GM19239 (cell line): ENCODE measurements around the gene MYLIP.

- RRBS, result no CpG with 5 or more reads among the region's 4 CpGs
These were observed 82.8 kb downstream of the JARID2 start for GRCh38 chr6:15328340-15329454.

DNA sequence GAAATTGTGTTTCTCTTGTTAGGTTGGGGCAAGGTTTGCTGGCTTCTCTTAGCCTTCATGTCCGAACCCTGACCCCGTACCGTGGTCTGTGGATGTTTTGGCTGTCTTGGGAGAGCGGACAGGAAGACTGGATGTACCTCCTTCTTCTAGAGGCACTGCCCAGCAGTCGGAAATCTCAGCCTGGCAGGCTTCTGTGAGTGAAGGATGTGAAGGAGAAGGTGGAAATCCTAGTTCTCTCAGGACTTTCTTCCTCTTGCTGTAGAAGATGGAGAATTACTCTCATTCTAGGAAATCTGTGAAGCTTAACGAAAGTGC, 125.8 kb downstream of the JARID2 start:
- RRBS, result no CpG with 5 or more reads among the region's 6 CpGs

GRCh38 chr6:15414365-15414854, 168.5 kb downstream of the JARID2 start:
- RRBS, result no CpG with 5 or more reads among the region's 2 CpGs

DNA sequence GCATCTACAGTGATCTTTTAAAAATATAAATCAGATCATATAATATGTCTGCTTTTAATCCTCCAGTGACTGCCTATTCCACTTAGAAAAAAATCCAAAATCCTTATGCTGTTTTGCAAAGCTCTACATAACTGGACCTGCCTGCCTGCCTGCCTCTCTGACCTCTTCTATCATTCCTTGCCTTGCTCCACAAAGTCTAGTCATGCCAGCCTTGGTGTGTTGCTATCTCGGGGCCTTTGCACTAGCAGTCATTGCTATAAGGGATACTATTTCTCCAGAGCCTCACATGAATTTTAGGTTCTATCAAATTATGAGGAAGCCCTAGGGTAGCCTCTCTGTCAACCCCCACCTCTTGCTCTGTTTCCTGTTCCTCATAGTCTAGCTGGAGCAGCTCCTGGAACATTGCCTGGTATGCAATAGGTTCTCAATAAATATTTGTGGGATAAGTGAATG, 46.7 kb upstream of the DTNBP1 start:
- RRBS, result no CpG with 5 or more reads among the region's 1 CpG

DNA sequence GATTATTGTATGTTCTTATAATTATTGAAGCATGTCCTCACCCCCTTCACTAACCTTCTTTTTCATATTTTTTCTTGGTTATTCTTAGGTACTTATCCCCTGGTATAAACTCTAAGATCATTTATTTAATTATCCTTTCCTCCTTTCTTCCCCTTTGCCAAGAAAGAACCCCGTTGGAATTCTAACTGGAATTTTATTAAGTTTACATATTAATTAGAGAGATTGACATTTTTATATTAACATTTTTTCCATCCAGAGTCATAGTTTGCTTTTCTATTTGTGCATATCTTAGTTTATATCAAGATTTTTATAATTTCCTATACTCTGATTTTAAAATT, 56.9 kb upstream of the DTNBP1 start:
- RRBS, result no CpG with 5 or more reads among the region's 1 CpG

- RRBS, result 2% methylated on average over 25 of the region's 89 CpGs
These were observed at the start of gene MYLIP for GRCh38 chr6:16128976-16129839. Gene MYLIP (plus strand): TSS chr6:16129086.

- RRBS, result no CpG with 5 or more reads among the region's 6 CpGs
These were observed 2.0 kb downstream of the MYLIP start for GRCh38 chr6:16130768-16131483.

DNA sequence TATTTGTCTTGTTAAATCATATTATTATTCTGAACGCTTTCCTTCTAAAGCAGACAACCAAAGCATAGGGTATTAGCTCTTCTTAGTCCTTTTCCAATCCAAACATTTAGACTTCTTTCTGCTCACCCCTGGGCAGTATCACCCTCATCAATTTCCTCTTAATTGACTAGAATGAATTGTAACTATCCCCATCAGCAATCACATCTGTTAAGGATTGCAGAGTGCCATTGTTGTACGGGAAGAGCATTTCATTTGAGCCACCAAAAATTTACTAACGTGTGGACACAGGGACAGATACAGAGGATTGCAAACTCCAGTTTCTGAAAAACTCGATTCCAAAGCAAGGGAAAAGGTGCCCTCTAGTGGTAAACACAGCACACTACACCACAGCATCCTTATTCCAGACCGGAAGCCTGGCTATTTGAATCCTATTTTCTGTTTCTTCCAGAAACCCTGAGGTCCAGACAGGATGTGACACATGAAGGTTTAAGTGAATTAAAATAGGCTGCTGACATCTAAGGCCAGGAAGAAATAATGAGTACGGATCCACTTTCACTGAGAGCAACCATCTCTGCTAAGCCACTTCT, 31.9 kb upstream of the GMPR start:
- RRBS, result no CpG with 5 or more reads among the region's 6 CpGs

DNA sequence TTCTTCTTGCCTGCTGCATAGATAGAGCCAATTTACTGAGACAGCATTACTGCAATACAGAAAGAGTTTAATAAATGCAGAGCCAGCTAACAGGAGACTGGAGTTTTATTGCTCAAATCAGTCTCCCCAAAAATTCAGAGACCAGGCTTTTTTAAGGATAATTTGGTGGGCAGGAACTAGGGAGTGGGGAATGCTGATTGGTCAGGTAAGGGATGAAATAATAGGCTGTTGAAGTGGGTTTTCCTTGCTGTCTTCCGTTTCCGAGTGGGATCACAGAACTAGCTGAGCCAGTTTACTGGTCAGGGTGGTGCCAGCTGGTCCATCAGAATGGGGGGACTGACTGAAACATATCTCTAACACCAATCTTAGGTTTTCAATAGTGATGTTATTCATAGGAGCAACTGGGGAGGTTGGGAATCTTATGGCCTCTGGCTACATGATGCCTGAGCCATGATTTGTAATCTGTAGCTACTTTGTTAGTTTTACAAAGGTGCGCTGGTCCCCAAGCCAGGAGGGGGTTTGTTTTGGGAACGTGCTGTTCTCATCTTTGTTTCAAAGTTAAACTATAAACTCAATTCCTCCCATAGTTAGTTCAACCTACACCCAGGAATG, 2.7 kb upstream of the GMPR start:
- RRBS, result no CpG with 5 or more reads among the region's 4 CpGs

DNA sequence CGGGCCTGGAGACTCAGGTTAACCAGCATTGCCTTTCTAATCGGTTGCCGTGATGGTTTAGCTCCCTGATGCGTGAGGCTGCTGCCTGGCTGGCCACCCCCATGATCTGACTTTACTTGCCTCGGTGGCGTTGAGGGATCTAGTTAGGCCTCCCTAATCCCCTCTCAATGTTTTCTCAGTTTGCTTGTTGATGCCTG, 2.4 kb downstream of the GMPR start:
- RRBS, result no CpG with 5 or more reads among the region's 6 CpGs

DNA sequence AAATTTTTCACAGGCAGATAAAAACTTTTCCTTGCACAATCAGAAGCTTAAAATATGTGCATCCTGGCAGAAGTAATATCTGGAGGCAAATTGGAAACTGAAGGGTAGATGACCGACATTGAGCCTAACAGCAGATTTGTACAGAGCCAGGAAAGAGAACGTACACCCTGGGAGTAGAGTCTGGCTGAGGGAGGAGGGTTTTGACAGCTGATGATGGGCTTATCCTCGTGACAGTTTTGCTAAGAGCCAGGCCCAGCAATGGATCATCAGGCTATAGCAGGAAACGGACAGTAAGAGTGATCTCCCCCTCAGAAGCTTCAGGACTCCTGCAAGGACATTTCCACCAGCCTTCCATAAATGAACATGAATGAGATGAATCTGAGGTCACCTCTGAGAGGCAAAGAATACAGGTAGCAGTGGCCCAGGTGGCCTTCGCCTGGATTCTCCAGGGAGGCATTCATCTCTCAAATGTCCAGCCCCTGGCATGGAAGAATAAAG, 2.7 kb downstream of the GMPR start:
- RRBS, result no CpG with 5 or more reads among the region's 5 CpGs

DNA sequence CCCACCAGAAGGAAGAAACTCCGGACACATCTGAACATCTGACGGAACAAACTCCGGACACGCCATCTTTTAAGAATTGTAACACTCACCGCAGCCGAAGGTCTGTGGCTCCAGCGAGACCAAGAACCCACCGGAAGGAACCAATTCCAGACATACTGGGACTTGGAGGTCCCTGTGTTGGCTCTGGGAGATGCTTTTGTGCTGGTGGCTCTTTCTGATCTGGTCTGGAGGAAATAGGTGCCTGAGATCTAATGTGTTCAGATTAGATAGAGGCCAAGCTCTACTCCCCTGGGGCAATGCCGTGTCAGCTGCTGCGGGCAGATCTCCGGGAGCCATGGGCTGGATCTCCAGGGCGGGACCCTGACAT, 29.1 kb downstream of the GMPR start:
- RRBS, result 96% methylated on average over 2 of the region's 12 CpGs

DNA sequence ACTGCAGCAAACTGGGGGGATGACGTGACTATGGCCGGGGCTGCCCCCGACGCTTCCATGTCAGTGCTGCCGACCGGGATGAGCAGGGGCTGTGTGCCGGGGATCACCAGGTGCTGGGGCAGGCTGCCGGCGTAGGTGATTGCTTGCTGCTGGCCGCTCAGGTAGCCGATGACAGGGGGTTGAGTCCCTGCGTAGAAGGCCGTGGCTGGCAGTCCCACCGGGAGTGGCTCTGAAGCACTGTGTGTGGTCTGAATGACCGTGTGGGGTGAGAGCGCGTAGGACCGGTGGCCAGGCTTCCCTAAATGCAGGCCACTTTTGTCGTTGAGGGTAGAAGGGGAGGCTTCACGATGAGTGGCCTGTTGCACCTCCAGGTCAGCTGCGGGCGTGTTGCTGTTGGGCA, 88.4 kb downstream of the GMPR start:
- RRBS, result 97% methylated on average over 15 of the region's 22 CpGs

DNA sequence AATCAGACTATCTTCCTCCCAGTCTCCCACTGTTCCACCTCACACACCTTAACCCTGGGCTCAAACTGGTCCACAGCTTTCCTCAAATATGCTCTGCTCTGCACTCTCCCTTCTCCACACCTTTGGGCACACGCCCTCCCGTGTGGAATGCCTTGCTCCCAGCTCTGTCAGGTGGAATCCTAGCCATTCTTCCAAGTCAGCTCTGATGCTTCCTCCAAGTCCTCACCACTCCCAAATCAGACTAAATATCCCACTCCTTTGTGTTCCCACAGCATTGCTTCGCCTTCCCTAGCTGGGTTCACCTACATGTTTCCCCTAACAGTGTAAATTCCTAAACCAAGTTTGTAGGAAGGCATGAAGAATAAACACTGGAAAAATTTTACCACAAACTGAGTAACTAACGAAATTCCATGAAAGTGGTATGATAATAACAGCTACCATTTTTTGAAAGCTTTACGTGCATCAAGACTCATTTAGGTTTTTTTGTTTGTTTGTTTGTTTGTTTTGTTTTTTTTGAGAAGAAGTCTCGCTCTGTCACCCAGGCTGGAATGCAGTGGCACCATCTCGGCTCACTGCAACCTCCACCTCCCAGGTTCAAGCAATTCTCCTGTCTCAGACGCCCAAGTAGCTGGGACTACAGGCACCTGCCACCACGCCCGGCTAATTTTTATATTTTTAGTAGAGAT, 114.6 kb downstream of the ATXN1 start:
- RRBS, result no CpG with 5 or more reads among the region's 10 CpGs

DNA sequence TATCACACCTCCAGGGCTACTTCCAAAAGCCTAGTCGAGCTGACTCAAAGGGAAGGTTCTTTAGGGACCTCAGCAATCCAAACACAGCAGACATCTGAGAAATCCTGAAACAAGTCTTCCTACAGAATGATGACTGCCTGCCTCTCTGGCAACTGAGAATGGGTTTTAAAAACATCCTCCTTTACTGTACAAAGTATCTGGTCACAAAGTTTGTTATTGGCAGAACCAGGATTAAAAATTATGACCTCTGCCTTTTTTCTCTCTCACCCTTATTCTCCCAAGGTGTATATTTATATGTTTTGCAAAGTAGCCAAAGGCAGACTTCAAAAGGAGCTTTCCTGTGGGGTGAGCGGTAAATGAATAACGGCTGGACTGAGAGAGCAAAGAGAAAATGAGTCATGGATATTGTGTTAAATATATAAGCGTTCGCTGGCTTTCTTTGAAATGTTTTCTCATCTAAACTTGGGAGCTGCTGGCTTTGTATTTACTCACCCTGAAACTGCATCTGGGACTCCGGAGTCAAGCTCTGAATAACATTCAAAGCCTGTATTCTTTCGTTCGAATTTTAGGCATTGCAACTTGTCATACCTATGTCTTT, 32.2 kb downstream of the ATXN1 start:
- RRBS, result no CpG with 5 or more reads among the region's 8 CpGs

GRCh38 chr6:16760564-16760695, 830 bp downstream of the ATXN1 start:
- RRBS, result 2% methylated on average over 10 of the region's 19 CpGs

DNA sequence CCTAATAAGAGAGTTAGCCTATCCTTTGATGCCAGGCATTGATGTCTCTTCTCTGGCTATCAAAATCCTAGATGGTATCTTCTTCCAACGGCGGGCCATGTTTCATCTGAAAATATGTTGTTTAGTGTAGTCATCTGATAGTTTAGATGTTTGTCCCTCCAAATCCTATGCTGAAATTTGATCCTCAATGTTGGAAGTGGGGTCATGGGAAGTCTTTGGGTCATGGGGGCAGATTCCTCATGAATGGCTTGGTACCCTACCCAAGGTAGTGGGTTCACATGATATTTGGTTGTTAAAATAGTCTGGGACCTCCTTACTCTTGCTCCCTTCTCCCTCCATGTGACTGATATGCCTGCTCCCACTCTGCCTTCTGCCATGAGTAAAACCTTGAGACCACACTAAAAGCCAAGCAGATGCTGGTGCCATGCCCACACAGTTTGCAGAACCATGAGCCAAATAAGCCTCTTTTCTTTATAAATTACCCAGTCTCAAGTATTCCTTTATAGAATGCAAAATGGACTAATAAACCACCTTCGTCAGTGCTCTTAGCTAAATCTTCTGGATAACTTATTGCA, 22.9 kb downstream of the NUP153 start:
- RRBS, result no CpG with 5 or more reads among the region's 3 CpGs

GRCh38 chr6:17729409-17729678, 22.6 kb upstream of the NUP153 start:
- RRBS, result no CpG with 5 or more reads among the region's 4 CpGs

GRCh38 chr6:17892057-17892760, 95.2 kb downstream of the KIF13A start:
- RRBS, result no CpG with 5 or more reads among the region's 3 CpGs

DNA sequence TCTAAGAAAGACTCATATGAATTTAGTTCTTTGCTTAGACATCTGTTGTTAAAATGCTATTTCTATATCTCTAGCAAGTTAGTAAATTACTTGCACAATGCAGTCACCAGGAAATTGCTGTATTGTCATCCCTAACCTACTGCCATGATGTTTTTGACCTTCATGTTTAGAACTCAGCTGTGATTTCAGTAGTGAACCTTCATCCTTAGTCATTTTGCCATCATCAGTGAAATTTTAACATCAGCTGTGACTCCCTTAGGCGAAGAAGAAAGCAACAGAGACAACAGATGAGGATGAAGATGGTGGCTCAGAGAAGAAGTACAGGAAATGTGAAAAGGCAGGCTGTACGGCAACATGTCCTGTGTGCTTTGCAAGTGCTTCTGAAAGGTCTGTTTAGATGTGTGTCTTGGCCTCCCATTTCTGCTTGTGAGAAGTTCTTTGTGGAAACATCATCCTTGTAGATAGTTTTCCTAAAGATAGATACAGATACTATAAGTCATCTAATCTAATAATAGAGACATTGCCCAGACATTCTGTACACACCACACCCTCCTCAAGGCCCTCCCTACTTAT, 5.9 kb downstream of the KDM1B start:
- RRBS, result no CpG with 5 or more reads among the region's 2 CpGs